ENCODE results near the genes GMEB2 and SAMD10.

GRCh38 chr20:63497869-63498789 lies 754 bp downstream of the EEF1A2 start:
- PRO-cap, result bidirectional peak, plus-strand start at chr20:63498301, minus-strand start at chr20:63498155

GRCh38 chr20:63538528-63539077 lies 1.4 kb upstream of the PTK6 start:
- PRO-cap, result bidirectional peak, plus-strand start at chr20:63539017, minus-strand start at chr20:63538836

GRCh38 chr20:63626514-63627738 lies at the start of gene GMEB2:
TSS of gene GMEB2 (minus strand) at chr20:63627101.
- PRO-cap, result bidirectional peak, plus-strand start at chr20:63626883, minus-strand start at chr20:63626729

- PRO-cap, result unidirectional peak, minus-strand start at chr20:63687129
These were observed 9.8 kb upstream of the TNFRSF6B start for GRCh38 chr20:63686298-63687397.

DNA sequence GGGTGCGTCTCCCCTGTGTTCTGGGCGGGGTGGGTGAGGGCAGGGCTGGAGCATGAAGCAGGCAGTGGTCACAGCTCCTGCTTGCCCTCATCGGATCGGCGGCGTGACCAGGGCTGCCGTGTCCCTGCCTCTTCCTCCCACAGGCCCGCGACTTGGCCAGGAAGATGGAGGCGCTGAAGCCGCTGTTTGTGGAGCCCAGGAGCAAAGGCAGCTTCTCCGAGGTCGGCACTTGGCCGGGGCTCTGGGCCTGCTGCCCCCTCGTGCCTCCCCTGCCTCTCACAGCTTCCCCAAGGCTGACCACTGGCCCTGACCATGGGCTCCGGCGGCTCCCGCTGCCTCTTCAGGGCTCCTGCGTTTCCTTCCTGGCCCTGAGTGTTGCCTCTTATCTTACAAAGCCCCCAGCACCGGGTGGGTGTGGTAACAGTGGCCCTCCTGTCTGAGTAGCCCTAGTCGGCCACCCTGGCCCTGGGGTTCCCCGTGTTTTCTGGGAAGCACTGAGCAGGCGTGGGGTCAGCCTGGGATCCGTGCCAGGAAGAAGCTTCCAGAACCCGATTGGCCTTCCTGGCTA lies 8.0 kb upstream of the TNFRSF6B start:
- PRO-cap, result no peak

GRCh38 chr20:63688953-63689210 lies 7.6 kb upstream of the TNFRSF6B start:
- PRO-cap, result no peak

DNA sequence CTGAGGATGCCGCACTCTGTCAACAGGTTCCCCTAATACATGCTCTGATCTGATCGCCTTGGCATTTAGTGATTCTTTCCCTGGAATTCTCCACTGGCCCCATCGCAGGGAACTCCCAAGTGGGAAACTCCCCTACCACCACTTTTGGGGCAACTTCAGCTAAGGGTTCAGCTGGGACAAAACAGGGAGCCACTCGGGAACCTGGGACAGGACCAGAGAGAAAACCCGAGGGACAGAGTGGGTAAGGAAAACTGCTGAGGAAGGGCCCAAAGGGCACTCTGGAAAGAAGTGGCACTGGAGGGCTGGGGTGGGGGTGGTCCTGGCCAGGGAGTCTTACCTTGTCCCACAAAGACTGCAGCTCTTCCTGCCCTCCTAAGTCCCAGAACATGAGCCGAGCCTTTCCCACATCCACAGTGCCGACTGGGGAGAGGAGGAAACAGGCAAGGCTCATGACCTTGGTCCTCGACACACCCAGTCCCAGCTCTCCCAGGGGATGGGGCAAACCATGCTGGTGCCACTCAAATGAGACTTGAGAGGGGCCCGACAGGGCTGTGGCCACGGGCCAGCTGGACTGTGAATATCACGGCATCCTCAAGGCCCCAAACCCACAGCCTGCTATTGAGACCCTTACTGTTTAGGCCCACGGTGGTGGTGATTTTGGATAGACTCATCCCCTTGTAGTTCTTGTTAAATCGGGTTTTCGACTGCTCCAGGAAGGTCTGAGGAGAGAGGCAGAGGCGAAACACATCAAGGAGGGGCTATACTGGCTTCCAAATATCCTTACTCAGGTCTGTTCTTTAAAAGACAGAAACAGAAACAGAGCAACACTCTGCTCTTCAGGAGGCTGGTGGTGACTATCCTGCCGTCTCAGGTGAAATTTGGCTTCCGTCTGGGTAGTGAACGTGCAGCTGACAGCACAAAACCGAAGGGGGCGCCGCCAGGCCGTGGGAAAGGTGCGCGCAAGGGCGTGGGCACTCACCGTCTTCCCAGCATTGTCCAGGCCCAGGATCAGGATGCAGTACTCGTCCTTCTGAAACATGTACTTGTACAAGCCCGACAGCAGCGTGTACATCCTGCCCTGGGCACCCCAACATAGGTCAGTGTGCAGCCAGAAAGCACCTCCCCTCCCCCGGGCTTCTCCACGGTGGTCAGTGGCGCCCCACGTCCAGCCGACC lies 1.4 kb downstream of the ARFRP1 start:
- PRO-cap, result unidirectional peak, plus-strand start at position 989 of the sequence

DNA sequence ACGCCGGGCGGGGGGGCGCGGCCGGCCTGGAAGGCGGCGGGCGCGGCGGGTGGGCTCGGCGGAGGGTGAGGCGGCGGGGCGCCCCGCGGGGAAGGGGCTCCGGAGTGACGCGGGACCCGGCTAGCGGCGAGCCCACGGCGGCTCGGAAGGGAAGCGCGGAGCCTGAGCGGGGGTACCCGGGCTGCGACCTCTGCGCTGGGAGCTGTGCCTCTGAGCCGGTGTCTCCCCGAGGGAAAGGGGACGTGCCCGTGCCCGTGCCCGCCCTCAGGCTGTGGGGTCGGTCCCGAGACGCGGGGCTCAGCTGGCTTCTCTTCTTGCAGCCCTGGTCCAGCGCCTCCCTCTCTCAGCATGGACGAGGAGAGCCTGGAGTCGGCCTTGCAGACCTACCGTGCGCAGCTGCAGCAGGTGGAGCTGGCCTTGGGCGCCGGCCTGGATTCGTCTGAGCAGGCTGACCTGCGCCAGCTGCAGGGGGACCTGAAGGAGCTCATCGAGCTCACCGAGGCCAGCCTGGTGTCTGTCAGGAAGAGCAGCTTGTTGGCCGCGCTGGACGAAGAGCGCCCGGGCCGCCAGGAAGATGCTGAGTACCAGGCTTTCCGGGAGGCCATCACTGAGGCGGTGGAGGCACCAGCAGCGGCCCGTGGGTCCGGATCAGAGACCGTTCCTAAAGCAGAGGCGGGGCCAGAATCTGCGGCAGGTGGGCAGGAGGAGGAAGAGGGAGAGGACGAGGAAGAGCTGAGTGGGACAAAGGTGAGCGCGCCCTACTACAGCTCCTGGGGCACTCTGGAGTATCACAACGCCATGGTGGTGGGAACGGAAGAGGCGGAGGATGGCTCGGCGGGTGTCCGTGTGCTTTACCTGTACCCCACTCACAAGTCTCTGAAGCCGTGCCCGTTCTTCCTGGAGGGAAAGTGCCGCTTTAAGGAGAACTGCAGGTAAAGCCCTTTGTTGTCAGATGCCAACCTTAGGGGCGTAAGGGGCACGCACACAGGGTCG lies 690 bp downstream of the ZGPAT start:
- PRO-cap, result unidirectional peak, minus-strand start at position 441 of the sequence

GRCh38 chr20:63736763-63737291 lies 363 bp downstream of the LIME1 start:
- PRO-cap, result no peak

- PRO-cap, result no peak
These were observed 39.4 kb downstream of the ZBTB46 start for GRCh38 chr20:63791651-63792148.

DNA sequence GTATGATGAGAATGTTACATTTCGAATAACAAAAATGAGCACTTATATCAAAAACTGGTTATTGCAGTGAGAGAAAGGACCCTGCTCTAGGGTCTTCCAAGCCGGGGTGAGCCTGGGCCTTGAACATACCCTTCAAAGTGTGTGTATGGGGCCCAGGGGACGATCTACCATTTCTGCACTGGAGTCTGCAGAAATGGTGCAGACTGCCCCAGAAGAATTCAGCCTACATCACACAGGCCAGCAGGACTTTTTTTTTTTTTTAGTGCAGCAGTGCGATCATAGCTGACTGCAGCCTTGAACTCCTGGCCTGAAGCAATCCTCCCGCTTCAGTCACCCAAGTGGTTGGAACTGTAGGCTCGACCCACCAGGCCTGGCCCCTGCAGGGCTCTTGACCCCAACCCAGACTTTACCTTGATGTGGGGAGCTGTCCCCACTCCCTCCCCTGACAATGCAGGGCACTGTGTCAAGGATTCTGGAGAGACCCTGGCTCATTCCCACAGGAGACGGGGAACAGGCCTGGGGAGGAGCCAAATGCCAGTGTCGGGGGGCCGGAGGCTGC lies 3.9 kb upstream of the ABHD16B start:
- PRO-cap, result no peak

- PRO-cap, result no peak
These were observed 11.6 kb downstream of the TPD52L2 start for GRCh38 chr20:63876578-63877104.

GRCh38 chr20:63954568-63955061 lies 1.6 kb downstream of the UCKL1 start:
- PRO-cap, result no peak

DNA sequence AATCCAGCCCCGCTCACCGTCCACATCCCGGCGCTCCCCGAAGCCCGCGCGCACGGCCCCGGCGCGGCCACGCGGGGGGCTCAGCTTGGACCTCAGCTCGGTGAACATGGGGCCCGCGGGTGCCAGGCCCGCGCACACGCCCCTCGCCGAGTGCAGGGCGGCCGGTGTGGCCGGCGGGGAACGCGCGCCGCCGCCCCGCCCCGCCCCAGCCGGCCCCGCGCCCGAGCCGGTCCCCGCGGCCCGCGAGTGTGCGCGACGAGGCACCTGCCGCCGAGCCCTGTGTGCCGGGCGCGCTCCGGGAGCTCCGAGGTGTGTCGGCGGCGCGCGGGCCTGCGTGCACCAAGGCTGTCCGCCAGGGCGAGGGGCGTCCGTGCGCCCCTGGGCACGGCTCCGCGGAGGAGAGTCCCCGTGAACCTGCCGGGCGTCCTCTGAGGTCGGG lies at the start of gene SAMD10:
SAMD10 (minus strand) TSS at position 283 of the 439 bp plus-strand sequence.
- PRO-cap, result bidirectional peak, plus-strand start at position 342 of the sequence, minus-strand start at position 152 of the sequence

- PRO-cap, result bidirectional peak, plus-strand start at chr20:63980160, minus-strand start at chr20:63979988
These were observed 611 bp upstream of the SAMD10 start for GRCh38 chr20:63979799-63980706.

DNA sequence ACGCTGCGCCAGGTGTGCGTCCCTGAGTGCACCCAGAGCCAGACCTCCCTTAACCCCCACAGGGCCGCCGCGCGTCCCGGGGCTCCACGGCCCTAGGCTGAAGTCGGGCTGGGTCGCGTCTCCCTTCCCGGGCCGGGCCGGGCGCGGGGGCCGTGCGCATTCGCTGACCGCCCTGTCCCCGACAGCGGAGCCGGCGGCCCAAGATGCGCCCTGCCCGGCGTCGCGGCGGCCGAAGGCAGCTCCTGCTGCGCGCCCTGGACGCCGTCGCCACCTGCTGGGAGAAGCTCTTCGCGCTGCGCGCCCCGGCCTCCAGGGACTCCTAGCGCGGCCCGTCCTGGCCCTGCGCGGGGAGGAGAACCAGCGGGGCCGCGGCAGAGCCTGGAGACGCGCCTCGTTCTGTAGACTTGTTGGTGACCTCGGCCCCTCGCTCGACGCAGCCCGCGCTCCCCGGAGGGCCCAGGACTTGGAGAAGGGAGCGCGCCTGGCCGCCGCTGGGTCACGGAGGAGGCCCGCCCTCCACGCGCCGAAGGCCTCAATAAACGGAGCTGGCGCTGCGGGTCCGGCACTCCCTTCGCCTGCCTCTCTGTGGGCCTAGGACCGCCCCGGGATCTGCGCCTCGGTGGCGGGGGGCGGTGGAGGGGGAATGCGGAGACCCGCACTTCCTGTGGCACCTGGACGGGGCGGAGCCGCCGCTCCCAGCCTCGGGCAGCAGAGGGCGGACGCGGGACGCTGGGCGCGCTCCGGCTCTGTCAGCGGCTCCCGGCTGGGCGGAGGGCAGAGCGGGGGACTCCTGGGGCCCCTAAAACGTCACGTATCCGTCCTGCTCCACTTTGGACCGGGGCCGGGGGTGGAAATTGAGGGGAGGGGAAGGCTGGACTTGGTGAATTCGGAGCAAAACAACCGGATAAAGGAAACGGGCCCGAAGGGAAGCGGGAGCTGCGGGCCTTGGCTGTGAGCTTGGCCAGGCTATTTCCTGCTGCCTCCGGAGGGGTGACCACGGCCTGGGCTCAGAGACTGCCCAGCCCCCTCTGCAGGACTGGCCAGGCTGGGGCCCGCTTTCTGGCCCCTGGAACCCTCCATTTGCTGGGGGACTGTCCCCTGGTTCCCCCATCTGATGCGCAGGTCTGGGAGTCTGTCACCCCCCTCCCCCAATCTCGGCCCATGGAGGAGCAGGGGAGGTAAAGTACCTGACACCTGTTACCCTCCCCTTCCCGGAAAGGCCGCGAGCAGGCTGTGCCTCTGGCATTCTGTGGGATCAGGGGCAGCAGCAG lies 2.9 kb downstream of the C20orf204 start:
- PRO-cap, result bidirectional peak, plus-strand start at position 287 of the sequence, minus-strand start at position 237 of the sequence; bidirectional peak, plus-strand start at position 749 of the sequence, minus-strand start at position 700 of the sequence

DNA sequence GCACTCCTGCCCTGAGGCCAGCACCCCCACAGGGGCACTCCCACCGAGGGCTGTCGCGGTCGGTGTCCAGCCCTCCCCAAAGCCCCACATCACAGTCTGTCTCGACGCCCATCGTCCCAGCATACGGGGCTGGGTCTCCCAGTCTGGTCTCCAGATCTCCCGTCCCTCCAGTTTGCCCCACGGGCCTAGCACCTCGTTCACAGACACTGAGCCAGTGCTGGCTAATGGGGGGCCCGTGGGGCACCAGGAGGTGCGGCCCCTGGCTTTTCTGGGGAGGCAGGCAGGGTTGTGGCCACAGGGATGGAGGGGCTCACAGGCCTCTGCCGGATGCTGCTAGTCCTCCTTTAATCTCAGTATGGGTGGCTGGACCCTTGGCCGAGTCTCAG lies 1.5 kb upstream of the SOX18 start:
- PRO-cap, result no peak

- PRO-cap, result no peak
These were observed 2.2 kb upstream of the SOX18 start for GRCh38 chr20:64051466-64052225.

DNA sequence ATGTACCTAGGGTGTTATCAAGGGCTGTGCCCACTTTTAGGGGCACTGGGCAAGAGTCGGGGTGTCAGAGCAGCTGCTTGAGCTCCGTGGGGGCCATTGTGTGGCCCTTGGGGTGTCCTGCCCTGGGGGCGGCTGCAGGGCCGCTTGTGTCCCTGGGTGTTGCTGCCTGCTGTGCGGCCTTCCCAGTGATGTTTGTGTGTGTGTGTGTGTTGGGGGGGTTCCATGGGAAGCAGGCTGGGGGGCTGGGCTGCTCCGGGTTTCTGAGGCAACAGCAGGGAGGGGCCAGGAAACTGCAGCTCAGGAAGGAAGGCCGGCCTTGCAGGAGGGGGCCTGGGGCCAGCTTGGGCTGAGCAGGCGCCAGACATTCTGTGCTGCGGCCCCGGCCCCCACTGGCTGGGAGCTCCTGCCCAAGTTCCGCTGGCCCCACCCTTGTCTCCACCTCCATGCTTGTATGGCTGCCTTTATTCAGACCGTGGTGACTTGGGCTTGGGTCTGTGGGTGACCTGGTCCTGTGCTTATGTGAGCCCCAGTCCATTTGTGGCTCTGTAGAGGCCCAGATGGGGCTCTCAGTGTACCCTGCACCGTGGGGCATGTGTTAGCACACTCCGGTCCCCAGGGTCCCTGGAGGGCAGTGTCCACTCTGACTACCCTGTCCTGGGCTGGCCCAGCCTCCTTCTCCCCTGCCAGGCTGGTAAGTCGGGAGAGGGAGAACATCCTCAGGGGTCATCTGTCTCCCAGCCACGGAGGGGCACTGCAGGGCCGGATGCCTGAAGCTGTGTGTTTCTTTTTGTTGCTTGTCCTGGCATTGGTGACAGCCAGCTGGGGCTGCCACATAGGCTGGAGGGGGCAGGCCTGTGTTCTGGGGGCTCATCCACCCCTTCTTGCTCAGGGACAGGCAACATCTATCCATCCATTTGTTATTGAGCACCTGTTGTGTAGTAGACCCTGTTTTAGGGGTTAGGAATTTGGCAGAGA lies 4.6 kb upstream of the SOX18 start:
- PRO-cap, result no peak

DNA sequence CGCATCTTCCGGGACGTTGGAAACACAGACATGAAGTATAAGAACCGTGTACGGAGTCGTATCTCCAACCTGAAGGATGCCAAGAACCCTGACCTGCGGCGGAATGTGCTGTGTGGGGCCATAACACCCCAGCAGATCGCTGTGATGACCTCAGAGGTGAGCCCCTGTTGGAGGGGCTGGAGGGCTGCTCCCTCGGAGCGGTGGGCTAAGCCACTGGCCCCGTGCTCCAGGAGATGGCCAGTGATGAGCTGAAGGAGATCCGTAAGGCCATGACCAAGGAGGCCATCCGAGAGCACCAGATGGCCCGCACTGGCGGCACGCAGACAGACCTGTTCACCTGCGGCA lies 7.2 kb downstream of the TCEA2 start:
- PRO-cap, result no peak

Measured in Calu3 (cell line).